ENCODE data around the genes NLRP4, NLRP13 and ZNF583.

DNA sequence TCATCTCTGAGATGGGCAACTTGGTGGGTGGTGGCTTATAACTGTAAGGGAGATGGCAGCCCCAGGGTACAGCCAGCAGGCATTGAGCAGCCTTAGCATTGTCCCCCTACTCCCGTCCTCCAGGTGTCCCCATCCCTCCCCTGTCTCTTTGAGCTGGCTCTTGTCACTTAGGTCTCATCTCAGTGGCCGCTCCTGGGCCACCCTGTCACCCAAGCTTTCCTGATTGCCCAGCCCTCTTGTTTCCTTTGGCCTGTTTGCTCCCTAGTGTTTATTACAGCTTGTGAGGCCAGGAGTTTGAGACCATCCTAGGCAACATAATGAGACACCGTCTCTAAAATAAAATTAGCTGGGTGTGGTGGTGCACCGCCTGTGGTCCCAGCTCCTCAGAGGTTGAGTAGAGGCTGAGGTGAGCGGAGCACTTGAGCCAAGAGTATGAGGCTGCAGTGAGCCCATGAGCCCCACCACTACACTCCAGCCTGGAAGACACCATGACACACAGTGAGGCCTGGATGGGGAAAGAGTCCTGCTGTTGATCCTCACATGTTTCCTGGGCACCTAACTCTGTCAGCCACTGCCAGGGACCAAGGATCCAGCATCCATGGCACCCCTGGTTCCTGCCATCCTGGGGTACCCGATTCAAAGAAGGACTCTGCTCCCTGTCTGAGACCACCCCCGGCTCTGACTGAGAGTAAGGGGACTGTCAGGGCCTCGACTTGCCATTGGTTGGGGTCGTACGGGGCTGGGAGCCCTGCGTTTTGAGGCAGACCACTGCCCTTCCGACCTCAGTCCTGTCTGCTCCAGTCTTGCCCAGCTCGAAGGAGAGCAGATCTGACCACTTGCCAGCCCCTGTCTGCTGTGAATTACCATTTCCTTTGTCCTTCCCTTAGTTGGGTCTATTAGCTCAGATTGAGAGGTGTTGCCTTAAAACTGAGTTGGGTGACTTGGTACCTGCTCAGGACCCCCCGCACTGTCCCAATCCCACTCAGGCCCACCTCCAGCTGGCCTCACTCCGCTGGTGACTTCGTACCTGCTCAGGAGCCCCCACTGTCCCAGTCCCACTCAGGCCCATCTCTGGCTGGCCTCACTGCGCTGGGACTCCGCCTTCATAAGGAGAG, 3.5 kb downstream of the RPL28 start:
- PRO-cap: no peak
- RAMPAGE, long total RNA, 2 experiments: no peak in any of the 2 experiments

DNA sequence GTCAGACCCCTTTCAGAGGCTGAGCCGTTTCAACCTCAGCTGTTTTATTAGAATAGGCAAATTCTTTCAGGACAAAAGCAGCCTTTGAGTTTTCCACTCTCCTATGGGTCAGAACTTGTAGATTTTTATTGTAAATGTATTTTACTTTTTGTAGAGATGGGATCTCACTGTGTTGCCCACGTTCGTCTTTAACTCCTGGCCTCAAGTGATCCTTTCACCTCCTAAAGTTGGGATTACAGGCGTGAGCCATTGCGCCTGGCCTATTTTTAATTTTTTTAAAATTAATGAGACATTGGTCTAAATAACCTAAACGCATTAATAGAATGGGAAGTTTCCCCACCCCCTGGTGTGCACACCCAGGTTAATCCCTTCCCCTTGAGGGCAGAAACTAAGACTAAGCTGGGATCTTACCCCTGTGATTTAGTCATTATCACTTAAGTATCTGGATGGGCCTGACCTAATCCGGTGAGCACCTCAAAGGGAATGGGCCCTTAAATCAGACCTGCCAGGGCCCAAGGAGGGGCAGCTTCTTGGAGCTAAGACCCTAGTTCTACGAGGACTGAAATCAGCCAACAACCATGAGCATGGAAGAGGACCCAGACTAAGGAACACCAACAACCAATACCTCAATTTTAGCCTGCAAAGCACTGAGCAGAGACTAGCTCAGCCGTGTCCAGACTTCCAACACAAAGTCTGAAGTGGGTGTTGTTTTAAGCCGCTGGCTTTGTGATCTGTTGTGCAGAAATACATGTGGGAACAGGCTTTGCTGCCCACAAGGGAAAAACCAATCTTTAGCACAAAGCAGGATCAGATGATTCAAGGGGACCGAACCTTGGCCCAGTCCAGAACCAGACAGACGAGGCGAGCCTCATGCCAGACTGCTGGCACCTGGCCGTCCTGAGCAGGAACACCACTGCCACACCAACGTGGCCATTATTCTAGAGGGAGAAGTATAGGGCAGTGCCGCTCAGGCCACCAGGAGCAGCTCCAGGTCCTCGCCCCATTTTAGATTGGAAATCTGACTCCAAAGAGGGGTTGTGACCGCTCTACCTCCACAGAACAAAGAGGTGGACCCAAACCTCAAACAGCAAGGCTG, 7.2 kb downstream of the UBE2S start:
- PRO-cap: no peak
- RAMPAGE, long total RNA, 2 experiments: no peak in any of the 2 experiments

DNA sequence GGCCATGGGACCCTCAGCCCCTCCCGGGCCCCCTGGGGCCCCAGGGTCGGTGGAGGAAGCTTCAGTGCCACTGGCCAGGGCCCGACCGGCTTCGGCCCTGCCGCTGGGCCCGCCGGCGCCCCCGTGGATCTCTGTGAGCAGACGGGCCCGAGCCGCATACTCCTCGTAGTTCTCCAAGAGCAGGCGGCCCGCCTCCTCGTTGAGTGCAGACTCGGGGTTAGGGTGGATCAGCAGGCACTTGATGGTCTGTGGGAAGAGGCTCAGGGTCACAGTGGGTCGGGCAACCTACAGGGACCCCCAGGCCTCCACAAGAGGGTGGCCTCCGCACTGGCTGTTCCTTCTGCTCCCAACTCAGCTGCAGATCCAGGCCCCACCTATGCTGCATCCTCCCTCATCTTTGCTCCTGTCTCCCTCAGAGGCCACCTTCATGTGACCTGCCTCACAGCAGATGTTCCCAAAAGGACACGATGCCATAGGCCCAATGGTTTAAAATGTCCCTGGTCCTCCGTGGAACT, 6.0 kb downstream of the UBE2S start:
- PRO-cap: no peak
- RAMPAGE, long total RNA, 2 experiments: no peak in any of the 2 experiments

GRCh38 chr19:55406297-55407560, 859 bp downstream of the UBE2S start:
- PRO-cap: no peak
- RAMPAGE, long total RNA, 2 experiments: no peak in any of the 2 experiments

DNA sequence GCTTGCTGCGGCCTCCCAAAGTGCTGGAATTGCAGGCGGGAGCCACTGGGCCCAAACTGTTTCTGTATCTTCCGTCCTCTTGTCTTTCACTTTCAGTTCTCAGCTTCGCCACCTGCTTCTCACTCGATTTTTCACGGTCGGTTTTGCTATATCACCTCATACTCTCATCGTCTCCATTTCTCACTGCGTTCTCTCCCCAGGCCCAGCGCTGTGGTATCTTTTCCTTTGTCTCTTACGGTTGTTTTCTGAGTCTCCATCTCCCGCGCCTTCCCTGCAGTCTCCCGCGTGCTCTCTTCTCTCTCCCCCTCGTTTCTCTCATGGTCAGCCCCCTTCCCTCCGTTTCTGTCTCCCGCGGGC, 14.9 kb downstream of the SSC5D start:
- PRO-cap: no peak
- RAMPAGE, long total RNA, 2 experiments: no peak in any of the 2 experiments

GRCh38 chr19:55657191-55657809, 2.5 kb downstream of the U2AF2 start:
- PRO-cap: no peak
- RAMPAGE, long total RNA, 2 experiments: no peak in any of the 2 experiments

GRCh38 chr19:55668417-55668886, 6.6 kb upstream of the EPN1 start:
- PRO-cap: no peak
- RAMPAGE, long total RNA, 2 experiments: no peak in any of the 2 experiments

DNA sequence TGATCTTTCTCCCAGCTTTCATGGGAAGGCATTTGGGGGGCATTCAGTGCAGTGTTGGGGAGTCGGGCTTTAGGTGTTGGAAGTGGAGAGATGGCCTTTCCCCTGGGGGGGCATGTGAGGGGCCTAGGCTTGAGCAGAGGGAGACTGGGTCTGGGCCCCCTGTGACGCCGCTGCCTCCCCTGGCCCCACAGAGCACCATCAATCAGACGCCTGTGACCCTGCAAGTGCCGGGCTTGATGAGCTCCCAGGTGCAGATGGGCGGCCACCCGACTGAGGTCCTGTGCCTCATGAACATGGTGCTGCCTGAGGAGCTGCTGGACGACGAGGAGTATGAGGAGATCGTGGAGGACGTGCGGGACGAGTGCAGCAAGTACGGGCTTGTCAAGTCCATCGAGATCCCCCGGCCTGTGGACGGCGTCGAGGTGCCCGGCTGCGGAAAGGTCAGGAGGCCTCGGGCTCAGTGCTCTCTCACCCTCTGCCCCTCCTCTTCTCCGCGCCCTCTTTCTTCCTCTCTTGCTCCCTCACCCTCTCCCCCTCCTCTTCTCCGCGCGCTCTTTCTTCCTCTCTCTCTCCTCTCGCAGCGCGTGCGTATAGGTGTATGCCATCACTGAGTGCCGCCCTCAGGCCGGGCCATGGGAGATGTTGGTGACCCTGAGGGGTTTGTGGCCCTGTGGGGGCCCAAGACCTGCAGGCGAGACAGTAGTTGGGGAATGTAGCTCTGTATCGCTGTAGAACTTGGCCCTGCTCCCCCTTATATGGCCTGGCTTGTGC, 5.6 kb upstream of the EPN1 start:
- PRO-cap: no peak
- RAMPAGE, long total RNA, 2 experiments: no peak in any of the 2 experiments

- PRO-cap: no peak
- RAMPAGE, long total RNA, 2 experiments: no peak in any of the 2 experiments
Observed at GRCh38 chr19:55675817-55676379, 872 bp downstream of the EPN1 start.

DNA sequence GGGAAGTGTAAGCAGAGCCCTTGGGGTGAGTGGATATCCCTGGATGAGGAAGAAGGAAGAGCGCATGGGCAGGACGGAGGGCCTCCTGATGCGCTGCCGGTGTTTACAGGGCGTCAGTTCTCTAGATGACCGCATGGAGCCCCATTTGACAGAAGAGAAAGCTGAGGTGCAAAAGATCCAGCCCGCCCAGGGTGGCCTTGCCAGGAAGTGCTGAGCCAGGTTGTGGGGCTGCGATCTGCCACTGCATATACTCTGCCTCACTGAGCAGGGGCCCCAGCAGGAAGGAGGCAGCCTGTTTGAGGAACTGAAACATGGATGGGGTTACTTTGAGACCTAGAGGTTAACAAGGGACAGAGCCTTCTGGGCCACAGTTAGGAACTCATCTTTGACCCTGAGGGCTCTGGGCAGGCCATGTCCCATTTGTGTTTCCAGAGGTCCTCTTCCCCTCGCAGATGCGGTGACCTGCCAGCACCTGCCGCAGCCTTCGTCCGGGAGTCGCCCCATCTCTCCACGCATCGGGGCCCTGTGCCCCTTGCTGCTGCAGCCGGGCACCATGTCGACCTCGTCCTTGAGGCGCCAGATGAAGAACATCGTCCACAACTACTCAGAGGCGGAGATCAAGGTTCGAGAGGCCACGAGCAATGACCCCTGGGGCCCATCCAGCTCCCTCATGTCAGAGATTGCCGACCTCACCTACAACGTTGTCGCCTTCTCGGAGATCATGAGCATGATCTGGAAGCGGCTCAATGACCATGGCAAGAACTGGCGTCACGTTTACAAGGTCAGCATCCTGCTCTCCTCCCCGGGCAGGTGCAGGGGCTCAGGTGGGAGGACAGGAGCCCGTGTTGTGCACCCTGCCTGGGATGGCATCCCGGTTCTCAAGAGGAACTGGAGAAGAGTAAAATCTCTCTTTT, 3.3 kb downstream of the EPN1 start:
- PRO-cap: no peak
- RAMPAGE, long total RNA, 2 experiments: no peak in any of the 2 experiments

DNA sequence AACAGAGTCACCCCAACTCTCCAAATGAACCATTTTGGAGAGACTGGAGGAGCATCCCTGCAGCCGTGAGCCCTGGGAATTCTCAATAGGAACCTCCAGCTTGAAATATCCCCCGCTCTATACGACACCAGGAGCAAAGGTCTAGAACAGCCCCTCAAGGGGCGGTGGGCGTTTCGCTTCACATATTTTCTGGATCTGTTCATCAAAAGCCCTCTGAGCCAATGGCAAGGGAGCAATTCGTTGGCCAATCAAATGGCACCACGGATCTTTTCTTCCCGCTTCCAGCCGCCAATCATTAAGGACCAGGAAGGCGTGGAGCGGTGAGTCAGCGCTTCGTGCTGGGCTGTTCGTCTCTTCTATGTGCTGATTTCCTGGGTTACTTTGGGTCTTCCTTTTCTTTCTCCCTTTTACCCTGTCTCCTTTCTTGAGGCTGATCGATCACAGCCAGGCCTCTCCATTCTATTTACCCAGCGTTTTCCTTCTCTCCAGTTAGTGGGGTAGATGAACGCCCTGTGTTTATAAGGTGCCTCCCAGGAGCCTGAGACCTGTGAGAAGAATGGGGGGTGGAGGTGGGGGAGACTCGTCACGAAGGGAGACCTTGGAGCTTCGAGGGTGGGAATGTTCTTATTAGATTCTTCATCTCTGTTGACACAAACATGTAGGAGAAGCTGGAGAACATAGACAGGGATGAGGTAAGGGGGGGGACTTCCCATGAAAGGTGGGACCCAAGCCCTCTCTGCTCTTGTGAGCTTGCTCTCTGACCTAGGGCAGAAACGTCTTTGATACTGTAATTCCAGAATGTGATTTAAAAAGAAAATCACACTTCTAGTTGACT, at the start of gene NLRP4:
NLRP4 (plus strand) TSS at position 298 of the 835 bp plus-strand sequence.
- PRO-cap: no peak
- RAMPAGE, long total RNA, 2 experiments: no peak in any of the 2 experiments

DNA sequence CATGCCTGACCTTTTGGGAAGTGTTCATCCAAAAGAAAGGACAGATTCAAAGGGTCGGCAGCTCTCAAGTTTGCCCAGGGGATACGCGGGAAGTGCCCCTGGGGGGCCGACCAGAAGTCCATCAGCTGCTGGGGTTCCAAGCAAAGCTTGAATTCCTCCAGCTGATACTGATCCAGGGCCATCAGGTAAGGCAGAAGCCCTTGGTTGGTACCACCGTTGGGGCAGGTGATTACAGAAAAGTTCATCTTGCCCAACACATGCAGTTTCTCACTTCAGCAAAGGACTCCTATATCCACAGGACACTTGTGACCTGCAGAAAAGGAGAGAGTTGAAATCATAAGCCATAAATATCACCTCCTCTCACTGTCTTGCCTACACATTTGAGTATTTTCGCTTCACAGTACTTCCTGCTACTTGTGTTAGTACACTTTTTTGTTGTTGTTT, at the start of gene NLRP13:
NLRP13 (minus strand) TSS at position 270 of the 444 bp plus-strand sequence.
- PRO-cap: no peak
- RAMPAGE, long total RNA, 2 experiments: no peak in any of the 2 experiments

- PRO-cap: no peak
- RAMPAGE, long total RNA, 2 experiments: no peak in any of the 2 experiments
Observed at GRCh38 chr19:56083661-56083998, 37.5 kb downstream of the ZNF787 start.

DNA sequence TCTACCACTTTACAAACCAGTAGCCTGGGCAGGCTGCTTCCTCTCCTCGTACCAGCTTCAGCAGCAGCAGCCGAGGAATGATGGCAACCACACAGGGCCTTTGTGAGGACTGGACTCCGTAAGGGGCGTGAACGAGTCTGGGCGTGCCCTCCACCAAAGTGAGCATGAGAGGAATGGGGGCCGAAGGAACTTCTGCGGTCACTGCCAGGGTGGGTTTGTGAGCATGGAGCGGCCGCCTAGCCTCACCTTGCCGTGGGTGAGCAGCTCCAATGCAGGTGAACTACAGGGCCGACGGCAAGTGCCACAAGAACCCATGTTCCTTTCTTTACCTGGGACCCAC, 36.0 kb downstream of the ZNF787 start:
- PRO-cap: no peak
- RAMPAGE, long total RNA, 2 experiments: no peak in any of the 2 experiments

GRCh38 chr19:56112997-56113565, 8.0 kb downstream of the ZNF787 start:
- PRO-cap: no peak
- RAMPAGE, long total RNA, 2 experiments: no peak in any of the 2 experiments

- PRO-cap: no peak
- RAMPAGE, long total RNA, 2 experiments: no peak in any of the 2 experiments
Observed at GRCh38 chr19:56146715-56147322, 5.7 kb downstream of the ZNF444 start.

- PRO-cap: no peak
- RAMPAGE, long total RNA, 2 experiments: no peak in any of the 2 experiments
Observed at GRCh38 chr19:56216829-56218047, 15.2 kb downstream of the ZSCAN5C start.

DNA sequence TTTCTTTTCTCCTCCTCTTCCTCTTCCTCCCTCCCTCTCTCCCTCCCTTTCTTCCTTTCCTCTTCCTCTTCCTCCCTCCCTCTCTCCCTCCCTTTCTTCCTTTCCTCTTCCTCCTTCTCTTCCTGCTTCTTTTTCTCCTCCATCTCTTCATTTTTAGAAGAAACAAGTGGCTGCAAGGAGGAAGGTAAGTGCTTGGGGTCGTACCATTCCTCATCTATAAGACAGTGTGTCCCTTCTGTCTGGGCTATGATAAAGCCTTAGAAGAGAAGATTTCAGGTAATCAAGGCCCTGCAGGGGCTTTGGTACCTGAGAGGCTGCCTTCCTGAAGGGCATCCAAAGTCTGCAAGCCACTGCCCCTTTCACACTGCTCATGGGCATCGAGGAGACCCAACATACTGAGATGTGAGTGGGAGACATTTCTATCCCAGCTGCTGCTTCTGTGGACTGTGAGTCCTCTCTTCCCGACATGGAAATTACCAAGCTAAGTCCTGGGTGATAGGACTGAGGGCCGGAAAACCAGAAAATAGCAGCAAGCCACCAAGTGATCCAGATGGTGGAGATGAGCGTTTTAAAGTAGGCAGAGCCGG, 17.2 kb downstream of the ZSCAN5A start:
- PRO-cap: no peak
- RAMPAGE, long total RNA, 2 experiments: no peak in any of the 2 experiments

GRCh38 chr19:56404175-56404723, at the start of gene ZNF583:
TSS of gene ZNF583 (plus strand) at chr19:56404332.
- PRO-cap: bidirectional peak, plus-strand start at chr19:56404332, minus-strand start at chr19:56404238
- RAMPAGE, long total RNA, 2 experiments: start-site peak on the plus strand in 2 of 2 experiments, at chr19:56404320-56404351 at its widest, 34 to 473 reads per replicate

DNA sequence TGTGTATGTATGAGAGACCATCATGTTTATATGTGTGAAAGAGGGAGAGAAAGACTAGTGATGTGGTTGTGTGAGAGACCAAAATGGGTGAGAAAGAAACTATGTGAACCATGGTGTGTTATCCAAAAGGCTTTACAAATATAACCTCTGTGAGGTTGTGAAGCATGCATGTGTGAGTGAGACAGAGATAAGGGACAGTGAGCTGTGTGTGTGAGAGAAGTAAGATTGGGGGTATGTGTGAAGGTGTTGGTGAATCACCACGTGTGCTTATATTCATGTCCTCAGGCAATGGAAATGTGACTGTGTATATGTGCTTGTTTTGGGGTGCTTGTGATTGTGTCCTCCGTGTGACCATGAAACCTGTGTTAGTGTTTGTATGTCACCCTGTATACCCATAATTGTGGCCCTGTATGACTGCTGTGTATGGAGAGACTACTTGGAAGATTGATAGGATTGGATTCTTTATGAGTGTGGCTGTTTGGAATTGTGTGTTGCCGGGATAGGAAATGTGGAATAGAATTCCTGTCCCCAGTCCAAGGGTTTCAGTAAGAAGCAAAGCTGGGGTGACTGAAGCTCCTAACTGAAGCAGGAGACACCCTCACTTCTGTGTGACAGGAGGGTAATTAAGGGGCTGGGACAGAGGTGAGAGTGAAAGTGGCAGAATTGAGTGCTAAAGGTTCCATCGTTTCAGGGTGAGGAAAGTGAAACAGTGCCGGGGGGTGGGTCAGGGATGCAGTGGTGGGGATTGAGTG, 2.8 kb downstream of the ZNF471 start:
- PRO-cap: no peak
- RAMPAGE, long total RNA, 2 experiments: no peak in any of the 2 experiments